Metanephros (tissue), 2 donors: ENCODE results near the gene IFI44.

- RAMPAGE, long total RNA: no peak
Observed at GRCh38 chr1:77942349-77942793, 36.5 kb downstream of the FUBP1 start.

DNA sequence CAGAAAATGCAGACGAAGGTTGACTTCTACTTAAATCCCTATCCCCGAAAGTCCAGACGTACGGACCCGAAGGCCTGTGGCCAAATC, 308 bp upstream of the GIPC2 start:
- RAMPAGE, long total RNA: no peak

- RAMPAGE, long total RNA: no peak
Observed at GRCh38 chr1:78492426-78492789, 1.6 kb downstream of the PTGFR start.

GRCh38 chr1:78617699-78617961, 2.6 kb upstream of the IFI44L start:
- RAMPAGE, long total RNA: no peak

GRCh38 chr1:78642046-78642697, 7.5 kb upstream of the IFI44 start:
- RAMPAGE, long total RNA: no peak

DNA sequence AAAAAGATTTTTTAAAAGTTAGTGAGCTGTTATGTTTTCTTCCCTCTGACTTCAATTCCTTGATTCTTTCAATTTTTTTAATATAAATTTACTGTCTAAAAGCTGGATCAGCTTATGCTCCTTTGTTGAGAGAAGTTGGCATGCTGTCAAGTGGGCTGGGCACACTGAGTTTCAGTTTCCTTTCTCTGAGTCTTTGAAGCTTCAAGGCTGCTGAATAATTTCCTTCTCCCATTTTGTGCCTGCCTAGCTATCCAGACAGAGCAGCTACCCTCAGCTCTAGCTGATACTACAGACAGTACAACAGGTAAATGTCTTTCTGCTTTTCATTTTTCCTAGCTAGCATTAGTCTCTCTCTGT, at the start of gene IFI44:
Gene IFI44 (plus strand): TSS at position 230 of the 357 bp plus-strand sequence.
- RAMPAGE, long total RNA: no peak

- RAMPAGE, long total RNA: no peak
Observed at GRCh38 chr1:78850937-78851370, 155.6 kb downstream of the ADGRL4 start.

DNA sequence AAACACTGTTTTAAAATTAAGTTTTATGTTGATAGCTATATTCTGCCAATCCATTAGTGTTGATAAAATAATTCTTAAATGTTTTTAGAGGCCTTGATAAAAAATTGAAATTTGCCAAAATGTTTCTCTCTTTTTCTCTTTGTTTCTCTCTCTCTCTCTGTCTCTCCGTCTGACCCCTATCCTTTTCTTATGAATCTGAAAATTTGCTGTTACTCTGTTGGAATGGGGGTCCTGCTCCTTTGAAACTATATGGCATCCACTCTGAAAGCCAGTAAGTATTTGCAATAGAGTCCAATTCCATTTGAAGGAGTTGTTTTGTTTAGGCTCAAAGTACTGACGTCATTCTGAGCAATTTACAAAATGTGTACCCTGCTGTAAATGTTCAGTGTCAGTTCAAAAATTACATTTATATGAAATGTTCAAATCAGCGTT, 252.7 kb upstream of the ADGRL4 start:
- RAMPAGE, long total RNA: no peak

GRCh38 chr1:81158350-81158853, 642.3 kb upstream of the ADGRL2 start:
- RAMPAGE, long total RNA: no peak

- RAMPAGE, long total RNA: no peak
Observed at GRCh38 chr1:81990715-81991250, 190.0 kb downstream of the ADGRL2 start.

DNA sequence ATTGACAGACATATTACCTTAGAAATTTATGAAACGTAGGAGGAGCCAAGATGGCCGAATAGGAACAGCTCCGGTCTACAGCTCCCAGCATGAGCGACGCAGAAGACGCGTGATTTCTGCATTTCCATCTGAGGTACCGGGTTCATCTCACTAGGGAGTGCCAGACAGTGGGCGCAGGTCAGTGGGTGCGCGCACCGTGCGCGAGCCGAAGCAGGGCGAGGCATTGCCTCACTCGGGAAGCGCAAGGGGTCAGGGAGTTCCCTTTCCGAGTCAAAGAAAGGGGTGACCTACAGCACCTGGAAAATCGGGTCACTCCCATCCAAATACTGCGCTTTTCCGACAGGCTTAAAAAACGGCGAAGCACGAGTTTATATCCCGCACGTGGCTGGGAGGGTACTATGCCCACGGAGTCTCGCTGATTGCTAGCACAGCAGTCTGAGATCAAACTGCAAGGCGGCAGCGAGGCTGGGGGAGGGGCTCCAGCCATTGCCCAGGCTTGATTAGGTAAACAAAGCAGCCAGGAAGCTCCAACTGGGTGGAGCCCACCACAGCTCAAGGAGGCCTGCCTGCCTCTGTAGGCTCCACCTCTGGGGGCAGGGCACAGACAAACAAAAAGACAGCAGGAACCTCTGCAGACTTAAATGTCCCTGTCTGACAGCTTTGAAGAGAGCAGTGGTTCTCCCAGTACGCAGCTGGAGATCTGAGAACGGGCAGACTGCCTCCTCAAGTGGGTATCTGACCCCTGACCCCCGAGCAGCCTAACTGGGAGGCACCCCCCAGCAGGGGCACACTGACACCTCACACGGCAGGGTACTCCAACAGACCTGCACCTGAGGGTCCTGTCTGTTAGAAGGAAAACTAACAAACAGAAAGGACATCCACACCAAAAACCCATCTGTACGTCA, 735.1 kb downstream of the TTLL7 start:
- RAMPAGE, long total RNA: no peak

DNA sequence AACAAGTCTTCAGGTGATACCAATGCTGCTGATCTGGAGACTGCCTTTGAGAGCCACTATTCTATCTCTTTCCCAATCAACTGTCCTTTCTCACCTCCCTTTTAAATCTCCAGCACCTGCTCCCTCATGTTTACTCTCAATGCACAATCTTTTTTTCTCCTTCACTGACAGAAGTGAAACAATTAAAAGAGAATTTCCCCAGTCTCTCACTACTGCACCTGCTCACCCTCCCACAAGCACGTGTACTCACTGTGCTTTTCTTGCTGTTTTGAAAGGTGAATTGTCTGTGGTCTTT, 519.2 kb downstream of the TTLL7 start:
- RAMPAGE, long total RNA: no peak

DNA sequence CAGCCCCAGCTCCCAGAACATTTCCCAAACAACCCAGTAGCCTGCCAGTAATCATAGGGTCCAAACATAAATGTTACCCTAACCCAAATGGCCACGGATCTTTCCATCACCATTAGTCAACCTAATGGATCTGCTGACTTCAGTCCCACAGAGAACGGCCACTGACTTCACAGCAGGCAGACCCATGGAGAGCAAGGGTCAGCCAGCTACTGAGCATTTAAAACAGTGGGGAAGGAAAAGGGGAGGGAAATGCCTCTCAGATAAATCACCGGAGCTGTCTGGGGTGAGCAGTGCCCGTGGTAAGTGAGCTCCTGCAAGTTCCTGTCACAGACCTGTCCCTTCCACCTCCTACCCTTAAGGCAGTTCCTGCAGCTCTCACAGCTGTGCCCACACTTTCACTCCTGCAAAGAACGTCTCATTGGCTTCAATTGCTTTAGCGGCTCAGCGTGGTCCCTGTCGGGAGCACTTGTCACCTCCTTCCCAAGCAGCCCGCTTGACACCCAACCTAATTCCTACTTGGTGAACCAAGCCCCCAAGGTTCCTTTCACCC, 306.4 kb downstream of the TTLL7 start:
- RAMPAGE, long total RNA: no peak

- RAMPAGE, long total RNA: no peak
Observed at GRCh38 chr1:83692968-83693691, 305.8 kb downstream of the TTLL7 start.

DNA sequence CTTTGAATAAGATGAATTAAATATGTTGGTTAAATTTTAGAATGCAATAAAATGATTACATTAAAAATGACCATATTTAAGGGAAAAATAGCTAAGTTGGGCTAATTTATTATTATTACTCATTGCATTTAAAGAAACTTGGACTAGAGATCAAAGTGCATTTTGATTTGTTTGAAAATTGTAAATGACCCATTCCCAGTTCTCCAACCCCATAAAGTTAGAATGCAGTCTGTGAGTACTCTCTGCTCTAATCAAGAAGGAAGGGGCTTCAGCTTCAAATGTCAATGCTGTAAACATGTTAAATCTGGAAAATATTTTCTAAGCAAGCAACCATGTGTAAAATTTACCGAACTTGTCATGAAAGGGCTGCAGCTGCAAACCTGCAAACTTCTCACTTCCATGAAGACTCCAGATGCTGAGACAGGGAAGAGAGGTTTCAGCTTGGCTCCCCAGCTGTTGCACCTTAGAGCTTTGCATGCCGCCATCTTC, 232.7 kb downstream of the TTLL7 start:
- RAMPAGE, long total RNA: no peak

- RAMPAGE, long total RNA: no peak
Observed at GRCh38 chr1:83933595-83933951, 65.4 kb downstream of the TTLL7 start.

- RAMPAGE, long total RNA: no peak
Observed at GRCh38 chr1:83999315-83999689, 370 bp upstream of the TTLL7 start.

- RAMPAGE, long total RNA: no peak
Observed at GRCh38 chr1:84126036-84126235, 18.1 kb upstream of the PRKACB start.

GRCh38 chr1:84278802-84279626, 22.5 kb upstream of the SAMD13 start:
- RAMPAGE, long total RNA: no peak

- RAMPAGE, long total RNA: no peak
Observed at GRCh38 chr1:84299739-84300229, 1.7 kb upstream of the SAMD13 start.